Epithelial cell of prostate (primary cell): ENCODE measurements around a stretch of chr6.

GRCh38 chr6:2877779-2878488 lies 25.2 kb downstream of the SERPINB9 start:
- RRBS, result no CpG with 5 or more reads among the region's 3 CpGs

DNA sequence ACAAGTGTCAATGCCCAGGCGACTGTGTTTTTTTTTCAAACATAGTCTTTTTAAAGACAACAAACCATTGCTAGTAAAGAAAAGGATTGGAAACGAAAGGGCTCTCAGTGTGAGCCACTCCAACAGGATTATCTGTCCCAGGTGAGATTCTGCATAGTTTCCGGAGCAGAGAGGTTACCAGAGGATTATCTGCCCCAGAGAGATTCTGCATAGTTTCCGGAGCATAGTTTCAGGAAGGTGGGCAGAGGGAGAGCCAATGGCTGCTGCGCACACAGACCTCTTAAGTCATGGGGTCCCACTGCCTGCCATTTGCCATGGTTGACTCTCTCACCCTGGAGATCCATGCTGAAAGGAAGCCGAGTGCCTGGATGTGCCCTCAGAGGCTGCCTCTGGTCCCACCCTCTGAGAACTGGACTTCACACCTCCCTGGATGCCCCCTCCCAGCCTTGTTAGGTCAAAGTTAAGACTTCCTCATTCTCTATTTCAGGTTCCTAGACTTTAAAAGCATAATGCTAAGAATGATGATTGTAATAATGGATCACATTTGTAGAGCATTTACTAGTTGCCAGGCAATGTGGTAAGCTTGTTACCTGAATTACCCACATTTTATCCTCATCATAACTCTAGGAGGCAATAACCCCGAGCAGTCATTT lies 12.1 kb downstream of the SERPINB9 start:
- RRBS, result no CpG with 5 or more reads among the region's 7 CpGs

DNA sequence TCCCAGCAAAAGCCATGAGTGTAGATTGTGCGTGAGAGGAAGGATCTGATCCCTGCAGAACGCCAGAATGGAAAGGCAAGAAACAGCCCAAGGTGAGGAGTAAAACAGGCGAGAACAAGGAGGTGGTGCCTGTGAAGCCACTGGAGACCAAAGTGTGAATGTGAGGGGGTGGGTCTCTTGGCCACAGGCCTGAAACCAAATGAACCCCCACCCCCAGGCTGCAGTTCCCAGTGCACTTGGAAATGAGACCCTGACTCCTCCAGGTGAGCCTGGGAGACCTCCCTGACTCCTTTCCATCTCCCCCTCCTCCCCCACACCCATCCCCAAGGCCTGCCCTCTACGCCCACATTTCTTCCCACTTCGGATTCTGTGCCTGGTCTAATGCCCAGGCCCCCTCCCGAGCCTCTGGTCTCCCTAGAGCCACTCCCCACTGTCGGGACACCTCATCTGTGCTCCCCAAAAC lies 1.7 kb downstream of the SERPINB9 start:
- RRBS, result no CpG with 5 or more reads among the region's 7 CpGs

- RRBS, result no CpG with 5 or more reads among the region's 24 CpGs
Measured at GRCh38 chr6:2908293-2909637, 5.7 kb upstream of the SERPINB9 start.

DNA sequence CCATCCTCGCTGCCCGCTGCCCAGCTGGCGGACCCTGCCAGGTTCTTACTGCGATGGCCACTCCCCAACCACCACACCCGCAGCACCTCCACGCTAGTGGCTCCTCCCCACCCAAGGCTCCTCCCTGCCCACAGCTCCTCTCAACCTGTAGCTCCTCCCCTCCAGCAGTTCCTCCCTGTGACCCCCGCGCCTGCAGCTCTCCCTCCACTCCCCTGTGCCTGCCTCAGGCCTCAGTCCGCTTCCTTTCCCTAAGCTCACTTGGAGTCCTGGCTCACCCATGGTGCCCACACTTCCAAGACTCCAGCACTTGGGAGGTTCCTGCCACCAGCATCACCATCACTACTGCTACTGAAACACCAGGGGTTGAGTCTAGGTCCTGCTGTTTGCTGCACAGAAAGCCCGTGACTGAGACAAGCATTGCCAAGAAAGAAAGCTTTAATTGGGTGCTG lies 17.7 kb upstream of the SERPINB9 start:
- RRBS, result no CpG with 5 or more reads among the region's 10 CpGs

GRCh38 chr6:2962591-2963026 lies 8.8 kb downstream of the SERPINB6 start:
- RRBS, result no CpG with 5 or more reads among the region's 3 CpGs

DNA sequence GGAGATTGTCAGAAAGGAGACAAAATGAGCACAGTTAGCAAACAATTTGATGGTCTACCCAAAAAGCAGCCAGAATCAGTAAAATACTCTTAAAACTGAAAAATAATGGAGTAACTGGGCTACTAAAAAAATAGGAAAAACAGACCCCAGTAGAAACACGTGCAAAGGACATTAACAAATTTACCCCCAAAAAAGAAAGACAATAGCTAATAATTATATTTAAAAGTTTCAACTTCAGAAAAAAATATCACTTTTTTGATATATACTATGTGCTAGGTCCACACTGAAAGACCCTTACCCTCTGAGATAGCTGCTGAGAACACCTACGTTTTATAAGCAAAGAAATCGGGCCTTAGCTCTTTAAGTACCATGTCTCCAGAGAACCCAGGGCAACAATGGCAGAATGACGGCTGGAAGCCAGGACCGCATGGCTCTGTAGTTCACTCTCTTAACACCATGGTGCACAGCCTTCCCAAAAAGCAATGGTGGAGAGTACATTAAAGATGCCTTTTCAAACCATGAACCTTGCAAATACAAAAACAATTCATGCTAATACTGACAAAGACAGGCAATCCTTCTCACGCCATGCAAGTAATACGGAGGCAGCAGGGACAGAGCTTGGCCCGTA lies 8.2 kb downstream of the SERPINB6 start:
- RRBS, result no CpG with 5 or more reads among the region's 8 CpGs

GRCh38 chr6:2970311-2970701 lies 1.1 kb downstream of the SERPINB6 start:
- RRBS, result no CpG with 5 or more reads among the region's 7 CpGs

DNA sequence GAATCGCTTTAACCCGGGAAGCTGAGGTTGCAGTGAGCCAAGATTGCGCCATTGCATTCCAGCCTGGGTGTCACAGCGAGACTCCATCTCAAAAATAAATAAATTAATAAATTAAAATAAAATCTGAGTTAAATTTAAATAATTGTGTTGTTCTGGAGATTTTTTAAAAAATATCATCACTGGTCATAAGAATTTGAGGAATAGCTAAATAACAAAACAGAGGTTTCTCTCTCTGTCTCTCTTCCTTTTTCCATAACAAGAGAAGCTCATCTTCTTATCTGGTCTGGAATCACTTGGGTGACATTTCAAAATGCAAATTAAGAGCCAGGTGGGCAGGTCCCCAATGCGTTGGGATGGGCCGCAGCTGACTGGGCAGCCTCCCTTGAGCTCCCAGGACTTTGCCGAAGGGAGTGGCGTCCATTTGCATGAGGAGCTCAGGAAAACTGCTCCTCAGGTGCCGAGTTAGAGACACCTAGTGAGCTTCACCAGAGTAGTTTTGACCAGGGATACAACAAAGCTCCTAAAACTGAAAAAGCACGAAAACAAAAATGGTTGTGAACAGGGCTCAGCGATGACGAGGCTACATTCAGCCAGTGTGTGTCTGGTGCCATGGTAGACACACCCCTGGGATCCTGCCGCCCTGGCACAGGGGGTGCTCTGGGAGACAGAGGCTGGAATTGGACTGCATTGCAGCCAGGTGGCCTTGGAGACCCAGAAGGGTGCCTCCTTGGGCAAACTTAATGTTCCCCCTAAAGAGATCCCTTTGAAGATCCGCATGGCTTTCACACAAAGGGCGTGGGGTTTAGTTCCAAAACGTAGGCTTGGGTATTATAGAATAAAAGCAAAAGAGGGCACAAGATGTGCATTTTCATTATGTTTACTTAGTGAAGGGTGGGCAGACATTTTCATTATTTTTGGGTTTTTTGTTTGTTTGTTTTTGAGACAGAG lies 13.5 kb upstream of the SERPINB6 start:
- RRBS, result no CpG with 5 or more reads among the region's 16 CpGs

DNA sequence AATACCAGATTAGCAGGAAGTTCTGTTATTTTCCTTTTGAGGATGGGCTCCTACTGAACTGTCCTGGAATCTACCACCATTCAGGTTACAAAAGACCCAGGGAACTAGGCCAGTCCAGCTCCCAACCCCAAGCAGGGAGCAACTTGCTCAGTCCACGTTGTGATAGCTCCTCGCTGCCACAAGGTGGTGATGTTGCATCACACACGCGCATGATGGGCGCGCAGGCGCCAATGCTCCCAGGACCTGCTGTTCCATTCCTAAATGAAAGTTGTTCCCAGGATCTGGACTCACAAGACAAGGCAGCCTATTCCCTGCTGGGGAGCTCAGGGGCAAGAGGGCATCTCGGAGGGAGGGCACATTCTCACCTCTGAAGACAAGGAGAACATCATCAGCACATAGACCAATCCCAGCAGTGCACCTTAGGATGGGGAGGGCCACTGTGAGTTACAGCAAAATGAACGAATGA lies 1.4 kb upstream of the NQO2 start:
- RRBS, result no CpG with 5 or more reads among the region's 9 CpGs

GRCh38 chr6:3025716-3026221 lies 26.1 kb downstream of the NQO2 start:
- RRBS, result no CpG with 5 or more reads among the region's 5 CpGs

DNA sequence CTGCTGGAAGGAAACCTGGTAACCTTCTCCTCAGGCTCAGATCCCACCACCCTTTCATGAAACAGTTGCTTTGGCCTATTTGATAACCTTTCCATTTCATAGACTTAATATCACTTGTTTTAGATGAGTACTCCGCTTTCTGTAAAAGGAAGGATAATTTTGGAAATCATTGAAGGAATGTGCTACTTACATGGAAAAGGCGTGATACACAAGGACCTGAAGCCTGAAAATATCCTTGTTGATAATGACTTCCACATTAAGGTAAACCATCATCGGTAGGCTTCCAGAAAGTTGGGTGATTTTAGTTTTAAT lies 12.5 kb downstream of the RIPK1 start:
- RRBS, result no CpG with 5 or more reads among the region's 3 CpGs

- RRBS, result no CpG with 5 or more reads among the region's 17 CpGs
Measured at GRCh38 chr6:3139266-3140048, 17.9 kb downstream of the TUBB2A start.

DNA sequence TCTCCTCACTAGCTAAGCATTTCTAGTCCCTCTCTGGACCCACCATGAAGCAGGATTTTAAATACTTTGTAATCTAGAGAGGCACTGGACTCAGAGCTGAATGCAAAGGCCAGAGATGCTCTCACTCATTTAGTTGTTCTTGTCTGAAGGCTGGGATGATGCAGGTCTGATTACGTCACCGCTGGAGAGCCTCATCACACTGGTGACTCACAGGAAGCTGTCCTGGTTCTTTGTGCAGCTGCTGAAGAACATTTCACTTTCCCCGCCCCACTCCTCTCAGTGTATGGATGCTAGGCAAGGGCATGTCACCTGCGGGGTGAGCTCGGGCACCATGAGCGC lies 19.4 kb upstream of the TUBB2A start:
- RRBS, result no CpG with 5 or more reads among the region's 6 CpGs

DNA sequence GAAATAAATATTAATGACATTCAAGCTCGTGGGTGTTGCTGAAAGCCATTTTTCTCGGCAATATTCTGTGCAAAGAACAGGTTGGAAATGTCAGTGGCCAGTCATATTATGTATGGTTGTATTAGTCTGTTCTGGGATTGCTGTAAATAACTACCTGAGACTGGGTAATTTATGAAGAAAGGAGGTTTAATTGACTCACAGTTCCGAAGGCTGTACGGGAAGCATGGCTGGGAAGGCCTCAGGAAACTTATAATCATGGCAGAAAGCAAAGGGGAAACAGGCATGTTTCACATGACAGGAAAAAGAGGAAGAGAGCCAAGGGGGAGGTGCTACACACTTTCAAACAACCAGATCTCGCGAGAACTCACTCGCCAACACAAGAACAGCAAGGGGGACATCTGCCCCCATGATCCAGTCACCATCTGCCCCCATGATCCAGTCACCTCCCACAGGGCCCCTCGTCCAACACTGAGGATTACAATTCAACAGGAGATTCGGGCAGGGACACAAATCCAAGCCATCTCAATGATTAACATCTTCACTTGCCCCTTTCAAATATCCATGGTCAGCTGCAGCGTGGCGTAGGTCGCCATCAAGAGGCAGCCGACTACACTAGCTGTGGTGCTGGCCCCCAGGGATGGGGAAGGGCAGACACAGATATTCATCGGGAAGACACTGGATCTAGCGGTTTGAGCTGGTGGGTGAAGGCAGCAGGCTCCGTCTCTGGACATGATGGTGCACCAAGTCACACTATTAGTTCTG lies 31.8 kb downstream of the TUBB2B start:
- RRBS, result no CpG with 5 or more reads among the region's 16 CpGs

GRCh38 chr6:3251374-3251784 lies 7.4 kb upstream of the PSMG4 start:
- RRBS, result no CpG with 5 or more reads among the region's 15 CpGs

DNA sequence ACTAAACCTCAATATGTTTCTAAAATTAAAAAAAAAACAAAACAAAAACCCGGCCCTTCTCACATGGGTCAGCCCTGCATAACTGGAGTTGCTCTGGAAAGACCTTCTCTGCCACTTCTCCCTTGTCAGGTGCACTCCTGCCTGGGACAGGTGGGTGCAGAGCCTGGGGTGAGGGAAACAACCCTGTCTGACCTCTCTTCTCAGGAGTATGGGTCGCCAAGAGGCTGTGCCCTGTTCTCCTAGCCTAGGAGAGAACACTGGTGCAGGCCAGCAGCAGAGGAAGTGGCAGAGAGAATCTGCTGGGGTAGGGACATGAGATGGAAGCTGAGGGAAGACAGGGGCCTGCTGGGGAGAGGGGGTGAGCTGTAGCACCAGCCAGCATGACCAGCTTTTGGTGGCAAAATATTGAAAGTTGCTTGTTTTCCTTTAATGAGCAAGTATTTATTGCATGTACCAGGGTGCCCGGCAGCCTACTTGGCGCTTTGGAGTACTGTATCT lies 62.9 kb downstream of the PSMG4 start:
- RRBS, result no CpG with 5 or more reads among the region's 4 CpGs

DNA sequence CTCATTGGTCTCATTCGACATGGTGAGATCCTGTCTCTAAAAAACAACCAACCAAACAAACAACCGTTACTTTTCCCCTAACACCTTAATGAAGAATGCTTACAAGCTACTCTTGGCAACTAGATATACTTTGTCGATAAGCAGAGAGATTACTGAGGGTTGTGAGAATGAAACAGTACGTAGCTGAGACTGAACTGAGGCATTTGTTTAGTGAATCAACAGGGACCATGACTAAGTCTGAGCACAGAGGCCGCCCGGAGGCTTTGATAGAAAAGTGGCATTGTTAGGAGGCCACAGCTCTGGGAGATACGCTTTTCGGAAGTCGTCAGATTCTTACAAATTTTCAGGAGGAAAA lies 69.3 kb downstream of the PSMG4 start:
- RRBS, result no CpG with 5 or more reads among the region's 9 CpGs

- RRBS, result no CpG with 5 or more reads among the region's 6 CpGs
Measured at GRCh38 chr6:3398252-3398797, 58.5 kb downstream of the SLC22A23 start.

- RRBS, result no CpG with 5 or more reads among the region's 1 CpG
Measured at GRCh38 chr6:3405511-3406162, 51.2 kb downstream of the SLC22A23 start.